SJCRH30 (cell line): ENCODE measurements around a stretch of chr17.

- RAMPAGE, long total RNA, result no peak
Observed at GRCh38 chr17:68413357-68414298, 43.7 kb downstream of the WIPI1 start.

GRCh38 chr17:68455356-68455797 is 1.9 kb downstream of the WIPI1 start:
- RAMPAGE, long total RNA, result no peak

DNA sequence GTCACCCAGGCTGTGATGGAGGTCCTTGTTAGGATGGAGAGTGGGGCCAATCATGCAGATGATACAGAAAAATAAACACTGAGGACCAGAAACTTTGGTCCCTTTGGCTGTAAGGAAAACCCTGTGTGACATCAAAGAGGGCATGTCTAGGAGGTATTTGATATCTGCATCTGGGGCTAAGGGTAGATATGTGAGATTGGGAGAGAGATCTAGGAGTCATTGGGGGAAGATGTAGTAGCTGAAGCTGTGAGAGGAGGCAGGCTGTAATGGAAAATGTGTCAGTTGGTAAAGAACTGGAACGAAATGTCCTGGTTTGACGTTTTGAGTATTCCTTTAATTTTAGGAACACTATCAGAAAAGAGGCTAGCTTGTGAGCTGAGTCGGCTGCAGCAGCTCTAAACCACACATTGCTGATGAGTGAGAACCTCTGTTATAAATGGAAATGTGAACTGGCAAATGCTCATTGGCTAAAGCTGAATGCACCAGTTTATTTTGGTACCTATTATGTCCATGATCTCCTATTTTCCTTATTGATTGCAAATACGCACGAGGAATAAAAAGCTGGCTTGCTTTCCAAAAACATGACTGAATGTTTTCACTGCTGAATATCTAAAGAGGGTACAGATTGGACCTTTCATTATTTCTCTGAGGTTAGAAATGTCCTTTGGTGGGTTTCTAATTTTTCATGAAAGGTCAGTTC is 11.0 kb upstream of the WIPI1 start:
- RAMPAGE, long total RNA, result no peak

GRCh38 chr17:68512528-68513081 is 375 bp downstream of the PRKAR1A start:
- RAMPAGE, long total RNA, result no peak

- RAMPAGE, long total RNA, result no peak
Observed at GRCh38 chr17:68522567-68523050, 10.4 kb downstream of the PRKAR1A start.

GRCh38 chr17:68611540-68612246 is 10.5 kb upstream of the FAM20A start:
- RAMPAGE, long total RNA, result no peak

GRCh38 chr17:68749639-68750345 is 148.6 kb upstream of the FAM20A start:
- RAMPAGE, long total RNA, result no peak

DNA sequence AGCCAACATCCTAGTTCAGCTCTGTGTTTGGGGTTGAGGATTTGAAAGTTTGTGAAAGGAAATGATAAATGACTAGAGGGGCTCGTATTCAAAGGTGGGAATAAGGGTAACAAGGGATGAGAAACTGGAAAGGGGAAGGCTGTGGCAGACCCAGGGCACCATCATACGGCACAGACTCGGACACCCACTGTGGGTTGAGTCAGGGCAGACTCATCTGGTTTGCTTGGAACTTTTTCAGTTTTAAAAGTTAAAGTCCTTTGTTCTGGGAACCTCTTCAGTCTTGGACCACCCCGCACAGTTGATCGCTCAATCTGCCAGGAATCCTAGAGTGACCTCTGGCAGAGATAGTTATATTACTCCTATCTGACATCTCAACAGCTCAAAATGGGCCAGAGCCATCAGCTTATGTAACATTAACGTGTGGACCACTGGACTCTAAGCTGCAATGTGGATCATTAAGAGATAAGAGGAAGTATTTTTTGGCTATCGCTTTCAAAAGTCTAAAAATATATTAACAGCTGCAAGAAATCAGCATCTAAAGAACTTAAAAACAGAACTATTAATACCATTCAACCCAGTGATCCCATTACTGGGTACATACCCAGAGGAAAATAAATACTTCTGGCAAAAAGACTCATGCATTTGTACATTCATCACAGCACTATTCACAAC is 164.2 kb downstream of the ABCA8 start:
- RAMPAGE, long total RNA, result no peak

- RAMPAGE, long total RNA, result no peak
Observed at GRCh38 chr17:68794556-68795505, 160.4 kb downstream of the ABCA8 start.

DNA sequence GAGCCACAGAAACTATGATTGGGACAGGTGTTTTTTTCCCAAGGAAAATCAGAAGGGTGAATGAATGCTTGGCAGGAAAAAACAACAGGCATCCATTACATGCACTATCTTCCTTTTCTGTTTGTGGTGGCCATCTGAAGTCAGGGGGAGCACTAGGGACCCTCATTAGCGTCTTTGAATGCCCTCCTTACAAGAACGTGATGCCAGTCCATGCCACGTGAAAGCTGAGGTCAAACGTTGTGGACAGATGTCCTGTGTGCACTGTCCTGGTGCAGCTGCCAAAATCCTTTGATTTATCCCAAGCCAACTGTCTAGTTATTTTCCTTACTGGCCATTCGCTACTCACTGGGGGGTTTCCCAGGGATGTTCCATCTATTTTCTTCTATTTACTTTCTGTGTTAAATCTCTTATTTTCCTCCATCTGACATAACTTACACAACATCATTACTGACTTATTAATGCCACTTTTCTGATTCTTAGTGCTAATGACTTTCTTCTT is 135.7 kb downstream of the ABCA8 start:
- RAMPAGE, long total RNA, result no peak

DNA sequence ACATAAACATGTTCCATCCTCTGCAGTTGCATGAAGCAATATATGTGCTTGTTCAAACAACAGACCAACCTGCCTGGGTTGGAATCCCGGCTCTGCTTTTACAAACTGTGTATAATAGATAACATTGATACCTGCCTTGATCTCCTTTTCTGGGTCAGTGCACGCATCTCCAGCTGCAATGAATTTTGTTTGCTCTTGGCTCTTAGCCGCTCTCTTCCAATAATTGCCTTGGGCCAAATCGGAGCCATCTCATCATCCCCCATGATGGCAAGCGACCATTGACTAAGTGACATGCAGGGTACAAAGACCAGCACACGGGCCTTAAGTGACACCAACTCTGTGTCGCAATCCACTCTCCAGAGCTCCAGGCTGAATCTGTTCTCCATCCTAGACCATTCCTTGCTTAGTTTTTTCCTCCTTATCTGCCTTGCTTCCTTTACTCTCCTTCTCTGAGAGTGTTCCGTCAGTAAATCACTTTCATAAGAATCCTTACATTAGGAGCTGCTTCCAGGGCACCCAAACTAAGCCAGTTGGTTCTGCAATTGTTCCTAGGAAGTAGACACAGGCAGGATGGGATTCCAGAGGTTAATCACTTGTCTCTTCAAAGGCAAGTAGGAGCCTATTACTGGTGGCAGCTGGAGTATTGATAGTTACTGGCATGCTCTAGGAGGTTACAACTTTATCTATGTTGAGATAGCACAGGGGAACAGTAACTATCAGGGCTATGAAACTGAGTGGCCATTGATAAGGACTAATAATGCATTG is 134.2 kb downstream of the ABCA8 start:
- RAMPAGE, long total RNA, result no peak

DNA sequence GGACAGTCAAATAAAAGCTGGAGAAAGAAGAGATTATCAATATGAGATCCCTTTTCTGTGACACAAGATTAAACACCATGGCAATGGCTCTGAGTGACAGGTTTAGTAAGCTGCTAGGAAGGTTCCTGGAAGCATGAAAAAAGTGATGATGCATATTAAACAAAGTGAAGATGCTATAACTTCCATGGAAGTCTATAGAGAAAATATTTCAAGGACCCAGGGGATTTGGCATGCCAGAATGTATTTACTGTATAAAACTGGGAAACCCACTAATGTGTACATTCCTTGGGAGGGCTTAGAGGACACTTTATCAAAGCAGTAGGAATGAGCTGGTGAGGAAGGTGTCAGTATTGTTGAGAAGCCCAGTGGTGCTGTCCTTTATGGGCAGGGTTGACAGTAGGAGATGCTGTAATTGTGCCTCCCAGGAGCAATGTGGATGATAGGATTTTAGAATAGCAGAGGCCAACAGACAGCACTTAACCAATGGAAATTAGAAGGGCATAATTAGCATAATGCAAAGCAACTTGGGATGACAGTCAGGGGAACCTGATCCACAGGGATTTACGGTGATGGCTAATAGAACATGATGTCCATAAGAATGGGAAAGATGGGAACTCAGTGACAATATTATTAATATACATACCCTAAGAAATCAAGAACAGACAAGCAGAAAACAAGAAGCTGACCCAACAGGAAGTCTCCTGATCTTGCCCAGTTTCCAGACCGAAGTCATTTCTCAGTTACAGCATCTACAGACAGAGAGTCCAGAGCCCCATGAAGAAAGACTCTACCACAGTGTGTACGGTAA is 132.9 kb downstream of the ABCA8 start:
- RAMPAGE, long total RNA, result no peak

DNA sequence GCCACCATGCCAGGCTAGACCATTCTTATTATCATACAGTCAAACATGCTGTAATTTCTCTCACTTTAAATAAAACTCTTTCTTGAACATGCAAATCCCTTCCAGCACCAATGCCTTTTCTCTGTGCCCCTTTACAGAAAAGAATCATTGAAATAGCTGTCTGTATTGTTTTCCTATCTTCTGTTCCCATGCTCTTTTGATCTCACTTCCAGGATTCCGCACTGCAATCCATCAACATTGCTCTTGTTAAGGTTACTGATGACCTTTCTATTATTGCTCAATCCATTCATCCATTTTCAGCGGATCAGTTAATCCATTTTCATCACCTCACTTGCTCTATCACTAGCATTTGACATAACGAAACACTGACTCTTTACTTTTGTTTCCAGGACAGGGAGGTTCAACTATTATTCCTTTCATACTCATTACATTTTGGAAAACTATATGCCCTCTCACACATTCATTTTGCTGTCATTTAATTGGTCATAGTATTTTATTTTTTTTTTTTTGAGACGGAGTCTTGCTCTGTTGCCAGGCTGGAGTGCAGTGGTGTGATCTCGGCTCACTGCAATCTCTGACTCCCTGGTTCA is 130.4 kb downstream of the ABCA8 start:
- RAMPAGE, long total RNA, result no peak

GRCh38 chr17:68937755-68938522 is 17.3 kb downstream of the ABCA8 start:
- RAMPAGE, long total RNA, result no peak

DNA sequence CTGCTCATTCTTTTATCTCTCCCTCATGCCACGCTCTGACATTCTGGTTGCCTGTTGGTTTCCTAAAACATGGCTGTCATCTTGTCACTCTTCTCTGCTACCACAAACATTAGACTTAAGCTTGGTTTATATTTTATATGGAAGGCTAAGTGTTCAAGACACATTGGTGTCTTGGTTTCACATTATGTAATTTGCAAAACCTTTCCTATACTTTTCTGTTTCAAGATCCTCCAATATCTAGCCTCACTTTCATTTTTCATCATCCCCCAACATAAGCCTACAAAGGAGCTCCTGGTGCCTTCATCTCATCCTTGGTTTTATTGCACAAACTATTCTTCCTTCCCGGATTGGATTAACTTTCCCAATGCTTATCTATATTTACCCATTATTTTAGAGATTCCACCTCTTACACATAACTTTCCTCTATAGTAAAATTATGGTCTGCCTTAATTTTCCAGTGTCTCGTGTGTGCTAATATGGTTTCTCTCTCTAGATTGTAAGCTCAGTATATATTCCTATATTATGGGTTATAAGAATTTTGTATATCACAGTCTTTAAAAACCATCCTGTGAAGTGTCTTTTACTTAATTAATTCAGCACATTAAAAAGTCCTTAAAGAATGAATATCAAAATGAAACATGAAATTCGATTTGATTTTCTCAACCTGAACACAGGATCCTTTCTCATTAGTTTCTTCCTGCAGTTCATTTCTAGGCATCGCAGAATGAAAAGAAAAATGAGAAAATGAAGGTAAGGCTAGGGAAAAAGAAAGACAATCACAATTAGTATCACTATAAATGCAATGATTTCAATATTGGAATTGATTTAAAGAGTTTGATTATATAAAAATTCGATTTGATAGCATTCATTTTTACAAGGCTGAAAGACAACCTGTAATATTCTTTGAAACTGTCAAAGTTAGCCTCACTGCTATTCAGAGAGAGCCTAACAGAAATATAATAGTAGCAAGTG is 36.6 kb upstream of the ABCA8 start:
- RAMPAGE, long total RNA, result no peak

- RAMPAGE, long total RNA, result no peak
Observed at GRCh38 chr17:69240687-69241357, 12.2 kb upstream of the ABCA10 start.

DNA sequence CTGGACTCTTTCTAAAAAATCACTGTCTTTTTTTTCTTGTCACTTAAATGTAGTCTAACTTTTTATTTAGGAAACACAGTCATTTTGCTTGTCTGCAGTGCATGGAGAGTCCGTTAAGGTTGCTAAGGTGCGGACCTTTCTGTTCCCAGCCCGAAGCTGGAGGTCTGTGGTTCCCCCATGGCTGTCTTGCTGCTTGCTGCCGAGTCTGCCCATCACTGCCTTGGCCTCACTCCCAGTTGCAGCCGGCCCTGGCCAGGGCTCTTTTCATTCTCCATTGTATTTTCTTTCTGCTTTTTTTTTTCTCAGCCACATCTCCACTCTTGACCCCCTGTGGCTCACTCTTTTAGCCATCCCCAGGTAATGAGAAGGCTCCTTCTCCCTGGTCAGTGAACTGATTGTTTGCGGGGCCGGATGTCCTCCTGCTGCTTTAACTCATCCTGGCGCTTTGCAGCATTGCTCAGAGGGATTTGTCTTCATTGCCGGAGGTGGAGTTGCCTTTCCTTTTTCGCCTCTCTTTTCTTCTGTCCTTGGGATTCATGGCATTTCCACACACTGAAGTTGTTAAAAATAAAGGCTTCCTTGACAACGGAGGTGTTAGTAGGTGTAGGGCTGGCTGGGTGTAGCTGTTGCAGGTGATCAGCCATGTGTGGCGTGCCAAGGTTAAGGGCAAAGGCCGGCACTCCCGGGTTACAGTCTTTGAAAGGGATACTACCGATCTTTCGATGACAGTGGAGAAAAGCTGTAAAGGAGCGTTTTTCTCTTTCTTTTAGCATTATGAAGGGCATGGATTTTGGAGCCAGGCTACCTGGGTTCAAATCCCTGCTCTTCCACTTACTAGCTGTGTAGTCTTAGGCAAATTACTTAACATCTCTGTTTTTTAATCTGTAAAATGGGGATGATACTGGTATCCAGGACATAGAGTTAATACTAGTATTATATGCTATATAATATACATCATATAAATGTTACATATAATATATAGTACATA is 34.1 kb downstream of the MAP2K6 start:
- RAMPAGE, long total RNA, result no peak

DNA sequence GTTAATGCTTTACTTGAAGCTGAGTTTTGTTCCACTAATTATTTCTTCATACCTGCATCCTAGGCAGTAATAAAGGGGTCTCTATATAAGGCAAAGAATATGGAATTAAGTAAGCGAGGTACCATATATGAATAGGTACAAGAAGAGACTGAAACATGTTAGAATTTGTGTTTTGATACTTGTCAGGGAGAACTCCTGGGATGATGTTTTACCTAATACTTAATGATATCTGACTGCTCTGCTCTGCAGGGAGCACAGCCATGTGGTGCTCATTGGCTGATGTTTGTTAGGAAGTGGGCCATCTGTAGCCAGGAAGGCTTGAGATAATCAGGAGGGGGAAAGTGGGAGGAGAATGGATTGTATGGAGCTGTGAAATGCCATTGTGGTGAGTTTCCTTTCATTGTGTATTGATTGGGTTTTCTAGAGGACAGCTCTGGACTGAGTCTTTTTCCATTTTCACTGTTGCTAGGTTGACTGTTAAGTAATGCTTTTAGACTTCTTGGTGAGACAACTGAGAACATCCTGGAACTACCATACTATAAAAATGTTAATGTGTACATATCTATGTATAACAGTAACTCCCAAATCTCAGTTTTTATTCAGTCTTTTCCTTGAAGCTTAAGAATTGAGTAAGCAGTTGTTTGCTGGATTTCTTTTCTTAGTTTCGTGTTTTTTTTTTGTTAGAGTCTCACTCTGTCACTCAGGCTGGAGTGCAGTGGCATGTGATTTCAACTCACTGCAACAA is 52.8 kb downstream of the MAP2K6 start:
- RAMPAGE, long total RNA, result no peak

DNA sequence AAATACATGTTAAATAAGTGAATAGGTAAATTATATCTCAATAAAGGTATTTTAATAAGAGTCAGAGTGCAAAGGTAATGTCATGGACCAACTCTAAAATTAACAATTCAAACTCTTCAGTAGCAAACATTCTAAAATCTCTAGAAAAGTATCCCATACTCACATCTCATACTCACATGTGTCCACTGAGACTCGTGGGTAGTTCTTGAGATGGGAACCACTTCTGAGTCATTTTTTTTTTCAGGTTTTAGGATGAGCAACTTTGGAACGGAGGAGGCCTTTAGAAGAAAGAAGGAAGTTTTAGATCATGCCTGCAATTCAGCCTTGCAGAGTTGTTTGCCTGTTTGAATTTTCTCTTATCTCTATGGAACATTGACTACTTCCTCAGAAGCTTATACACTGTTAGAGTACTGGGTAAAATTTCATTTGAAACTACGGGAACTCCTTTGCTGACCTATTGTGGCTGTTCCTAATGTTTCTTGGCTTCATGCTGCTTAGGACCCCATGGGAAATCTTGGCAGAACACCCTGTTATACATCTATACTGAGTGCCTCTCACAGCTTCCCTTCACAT is 70.7 kb downstream of the MAP2K6 start:
- RAMPAGE, long total RNA, result no peak

GRCh38 chr17:69907384-69907628 is 167.7 kb upstream of the KCNJ16 start:
- RAMPAGE, long total RNA, result no peak